ENCODE measurements around the genes HRK and NOS1.

DNA sequence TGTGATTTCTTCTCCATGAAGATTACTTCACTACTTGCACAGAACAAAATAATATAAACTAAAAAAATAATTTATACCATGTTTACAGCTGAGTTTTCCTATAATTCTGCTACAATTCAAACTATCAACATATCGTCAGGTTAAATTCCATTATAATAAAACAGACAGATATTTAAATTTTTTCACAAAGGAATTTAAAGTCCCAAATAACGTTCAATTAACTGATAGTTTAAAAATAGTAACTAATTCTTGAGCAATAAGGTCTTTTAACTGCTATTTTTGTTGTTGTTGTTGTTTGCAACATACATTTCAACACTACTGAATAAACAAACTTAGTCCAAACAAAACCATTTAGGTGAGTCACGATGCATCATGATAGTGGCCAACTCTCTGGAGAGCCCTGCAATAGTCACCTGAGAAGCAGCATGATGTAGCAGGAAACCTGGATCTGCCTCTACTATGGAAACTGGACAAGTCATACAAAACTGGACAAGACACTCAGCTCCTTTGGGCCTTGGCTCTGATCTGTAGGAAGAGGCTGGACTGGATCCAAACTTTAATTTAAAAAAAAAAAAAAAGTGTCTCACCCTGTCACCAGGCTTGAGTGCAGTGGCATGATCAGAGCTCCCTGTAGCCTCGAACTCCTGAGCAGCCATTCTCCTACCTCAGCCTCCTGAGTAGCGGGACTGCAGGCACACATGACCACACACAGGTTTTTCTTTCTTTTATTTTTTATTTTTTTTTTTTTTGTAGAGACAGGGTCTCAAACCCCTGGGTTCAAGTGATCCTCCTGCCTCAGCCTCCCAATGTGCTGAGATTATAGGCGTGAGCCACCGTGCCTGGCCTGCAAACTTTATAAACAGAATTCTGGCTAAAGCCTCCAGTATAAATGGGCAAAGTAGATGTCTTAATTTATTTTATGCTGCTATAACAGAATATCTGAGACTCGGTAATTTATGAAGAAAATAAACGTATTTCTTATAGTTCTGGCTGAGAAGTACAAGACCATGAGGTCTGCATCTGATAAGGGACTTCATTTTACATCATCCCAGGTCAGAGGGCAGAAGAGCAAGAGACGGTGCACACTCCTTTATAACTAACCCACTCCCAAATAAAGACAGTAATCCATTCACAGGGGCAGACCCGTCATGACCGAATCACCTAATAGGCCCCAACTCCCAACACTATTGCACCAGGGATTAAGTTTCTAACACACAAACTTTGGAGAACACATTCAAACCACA is 117.0 kb downstream of the MED13L start:
- RRBS: no CpG with 5 or more reads among the region's 12 CpGs
CAGE:
- cytosol, long polyA plus RNA: no peak
- long polyA plus RNA: no peak
- nucleus, long polyA plus RNA: no peak

DNA sequence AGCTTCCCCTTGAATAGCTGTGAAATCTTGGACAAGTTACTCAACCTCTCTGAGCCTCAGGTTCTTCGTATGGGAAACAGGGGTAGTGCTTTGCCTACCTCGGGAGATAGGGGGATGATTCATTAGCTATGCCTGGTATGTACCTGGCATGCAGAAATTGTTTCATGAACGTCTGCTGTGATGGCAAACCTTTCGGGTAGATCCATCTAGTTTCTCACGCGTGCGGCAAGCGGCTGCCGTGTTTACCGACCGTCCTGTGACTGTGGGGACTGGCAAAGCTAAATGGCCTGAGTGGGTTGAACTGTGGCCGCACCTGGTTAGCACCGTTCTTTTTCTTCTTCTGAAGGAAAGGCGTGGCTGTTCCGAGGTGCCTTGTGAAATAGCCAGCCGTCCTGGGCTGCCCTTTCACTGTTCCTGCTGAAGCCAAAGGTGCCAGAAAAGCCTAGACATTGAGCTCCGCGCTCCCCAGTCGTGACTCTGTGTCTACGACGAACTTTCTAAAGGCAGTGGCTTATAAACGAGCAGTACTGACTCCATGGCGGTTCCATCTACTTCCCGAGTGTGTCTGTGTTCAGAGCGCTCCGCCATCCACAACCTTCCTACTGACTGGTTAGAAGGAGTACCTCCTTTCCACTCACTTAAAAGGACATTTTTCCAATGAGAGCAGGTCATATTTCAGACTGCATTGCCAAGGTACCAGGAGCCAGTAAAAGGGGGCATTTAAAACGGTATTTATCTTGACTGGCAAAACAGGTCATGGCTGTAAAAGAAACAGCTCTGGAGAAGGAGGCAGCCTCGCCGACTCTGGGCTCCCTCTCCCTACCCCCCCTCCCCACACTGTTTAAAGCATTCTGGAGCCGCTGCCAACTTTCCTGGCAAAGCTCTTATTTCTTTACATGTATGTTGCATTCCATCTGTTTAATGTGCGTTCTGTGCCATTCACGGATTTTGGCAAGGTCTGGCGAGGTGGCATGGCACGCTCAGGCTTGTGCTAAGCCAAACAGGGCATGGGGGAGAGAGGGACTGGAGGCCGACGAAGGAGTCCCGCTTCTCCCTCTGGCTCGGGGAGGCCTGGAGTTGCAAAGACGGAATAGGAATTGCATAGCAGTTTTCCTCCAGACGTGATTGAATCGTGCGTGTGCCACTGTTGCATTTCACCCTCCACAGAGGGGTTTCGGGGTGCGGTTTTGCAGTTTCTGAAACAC is 40.9 kb upstream of the MED13L start:
- RRBS: no CpG with 5 or more reads among the region's 44 CpGs
CAGE:
- cytosol, long polyA plus RNA: no peak
- long polyA plus RNA: no peak
- nucleus, long polyA plus RNA: no peak

GRCh38 chr12:116384966-116385235 is 107.4 kb upstream of the MED13L start:
CAGE:
- cytosol, long polyA plus RNA: no peak
- long polyA plus RNA: no peak
- nucleus, long polyA plus RNA: no peak

- RRBS: no CpG with 5 or more reads among the region's 28 CpGs
CAGE:
- cytosol, long polyA plus RNA: no peak
- long polyA plus RNA: no peak
- nucleus, long polyA plus RNA: no peak
Measured at GRCh38 chr12:116508618-116509298, 50.4 kb upstream of the MAP1LC3B2 start.

GRCh38 chr12:116539139-116539658 is 20.0 kb upstream of the MAP1LC3B2 start:
- RRBS: no CpG with 5 or more reads among the region's 4 CpGs
CAGE:
- cytosol, long polyA plus RNA: no peak
- long polyA plus RNA: no peak
- nucleus, long polyA plus RNA: no peak

DNA sequence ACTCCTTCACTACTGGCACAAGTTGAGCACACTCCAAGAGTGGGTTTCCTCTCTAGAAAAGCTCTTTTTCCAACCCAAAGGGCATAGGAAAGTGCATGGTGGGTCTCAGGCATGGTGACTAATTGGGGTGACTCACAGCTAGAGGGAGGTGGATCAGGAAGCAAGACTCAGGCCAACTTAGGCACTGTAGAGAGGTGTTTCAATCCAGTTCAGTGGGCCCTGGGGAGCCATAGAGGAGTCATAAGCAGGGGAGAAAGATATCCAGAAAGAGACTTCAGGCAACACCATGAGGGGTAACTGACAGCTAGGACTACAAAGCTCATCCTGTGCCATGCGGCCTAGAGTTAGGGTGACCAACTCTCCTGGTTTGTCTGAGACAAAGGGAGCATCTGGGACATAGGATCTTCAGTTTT is 42.4 kb downstream of the MAP1LC3B2 start:
- RRBS: no CpG with 5 or more reads among the region's 1 CpG
CAGE:
- cytosol, long polyA plus RNA: no peak
- long polyA plus RNA: no peak
- nucleus, long polyA plus RNA: no peak

GRCh38 chr12:116693164-116693758 is 44.6 kb downstream of the SPRING1 start:
- RRBS: no CpG with 5 or more reads among the region's 16 CpGs
CAGE:
- cytosol, long polyA plus RNA: no peak
- long polyA plus RNA: no peak
- nucleus, long polyA plus RNA: no peak

- RRBS: no CpG with 5 or more reads among the region's 18 CpGs
CAGE:
- cytosol, long polyA plus RNA: start-site peak on the plus strand at chr12:116759942-116759974, 34 reads
- long polyA plus RNA: start-site peak on the plus strand at chr12:116759909-116759974, 39 and 38 reads in 2 replicates
- nucleus, long polyA plus RNA: start-site peak on the plus strand at chr12:116759890-116759971, 67 reads
Measured at GRCh38 chr12:116759679-116760336, 21.7 kb downstream of the RNFT2 start.

DNA sequence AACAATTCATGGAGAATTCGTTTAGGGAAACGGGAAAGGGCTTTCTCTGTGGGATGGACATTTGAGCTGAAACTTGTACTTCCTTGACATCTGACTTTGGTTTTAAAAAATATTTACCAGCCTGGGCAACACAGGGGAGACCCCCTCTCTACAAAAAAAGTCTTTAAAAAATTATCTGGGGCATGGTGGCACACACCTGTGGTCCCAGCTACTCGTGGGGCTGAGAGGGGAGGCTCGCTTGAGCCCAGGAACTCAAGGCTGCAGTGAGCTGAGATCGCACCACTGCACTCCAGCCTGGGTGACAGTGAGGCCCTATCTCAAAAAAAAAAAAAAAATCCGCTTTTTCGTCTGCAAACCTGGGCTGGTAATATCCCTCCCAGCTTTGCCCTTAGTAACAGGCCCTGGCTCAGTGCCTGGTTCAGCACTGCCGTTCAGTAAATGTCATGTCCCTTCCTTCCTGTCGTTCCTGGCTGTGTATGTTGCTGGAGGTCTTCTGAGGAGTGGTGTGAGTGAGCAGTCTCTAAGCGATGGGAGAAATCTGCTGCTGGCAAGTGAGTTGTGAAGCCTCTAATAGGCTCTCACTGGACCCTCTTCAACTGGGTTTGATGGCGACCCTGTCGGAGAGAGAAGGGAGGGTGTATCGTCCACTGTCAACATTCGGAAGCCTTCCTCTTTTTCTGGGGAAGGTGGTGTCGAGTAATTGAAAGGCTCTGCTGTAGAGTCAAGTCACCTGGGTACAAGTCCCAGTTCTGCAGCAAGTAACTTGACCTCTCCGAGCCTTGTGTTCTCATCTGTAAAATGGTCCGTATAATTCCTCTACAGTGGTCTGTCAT is 63.0 kb downstream of the HRK start:
- RRBS: no CpG with 5 or more reads among the region's 17 CpGs
CAGE:
- cytosol, long polyA plus RNA: no peak
- long polyA plus RNA: no peak
- nucleus, long polyA plus RNA: no peak

- RRBS: under 1% methylated on average over 59 of the region's 111 CpGs
CAGE:
- cytosol, long polyA plus RNA: no peak
- long polyA plus RNA: start-site peak on the minus strand at chr12:116881201-116881326, 18 and 8 reads in 2 replicates
- nucleus, long polyA plus RNA: start-site peak on the minus strand at chr12:116881196-116881265, 6 reads
Measured at GRCh38 chr12:116880736-116881736, at the start of gene HRK. Gene HRK (minus strand): TSS chr12:116881441.

DNA sequence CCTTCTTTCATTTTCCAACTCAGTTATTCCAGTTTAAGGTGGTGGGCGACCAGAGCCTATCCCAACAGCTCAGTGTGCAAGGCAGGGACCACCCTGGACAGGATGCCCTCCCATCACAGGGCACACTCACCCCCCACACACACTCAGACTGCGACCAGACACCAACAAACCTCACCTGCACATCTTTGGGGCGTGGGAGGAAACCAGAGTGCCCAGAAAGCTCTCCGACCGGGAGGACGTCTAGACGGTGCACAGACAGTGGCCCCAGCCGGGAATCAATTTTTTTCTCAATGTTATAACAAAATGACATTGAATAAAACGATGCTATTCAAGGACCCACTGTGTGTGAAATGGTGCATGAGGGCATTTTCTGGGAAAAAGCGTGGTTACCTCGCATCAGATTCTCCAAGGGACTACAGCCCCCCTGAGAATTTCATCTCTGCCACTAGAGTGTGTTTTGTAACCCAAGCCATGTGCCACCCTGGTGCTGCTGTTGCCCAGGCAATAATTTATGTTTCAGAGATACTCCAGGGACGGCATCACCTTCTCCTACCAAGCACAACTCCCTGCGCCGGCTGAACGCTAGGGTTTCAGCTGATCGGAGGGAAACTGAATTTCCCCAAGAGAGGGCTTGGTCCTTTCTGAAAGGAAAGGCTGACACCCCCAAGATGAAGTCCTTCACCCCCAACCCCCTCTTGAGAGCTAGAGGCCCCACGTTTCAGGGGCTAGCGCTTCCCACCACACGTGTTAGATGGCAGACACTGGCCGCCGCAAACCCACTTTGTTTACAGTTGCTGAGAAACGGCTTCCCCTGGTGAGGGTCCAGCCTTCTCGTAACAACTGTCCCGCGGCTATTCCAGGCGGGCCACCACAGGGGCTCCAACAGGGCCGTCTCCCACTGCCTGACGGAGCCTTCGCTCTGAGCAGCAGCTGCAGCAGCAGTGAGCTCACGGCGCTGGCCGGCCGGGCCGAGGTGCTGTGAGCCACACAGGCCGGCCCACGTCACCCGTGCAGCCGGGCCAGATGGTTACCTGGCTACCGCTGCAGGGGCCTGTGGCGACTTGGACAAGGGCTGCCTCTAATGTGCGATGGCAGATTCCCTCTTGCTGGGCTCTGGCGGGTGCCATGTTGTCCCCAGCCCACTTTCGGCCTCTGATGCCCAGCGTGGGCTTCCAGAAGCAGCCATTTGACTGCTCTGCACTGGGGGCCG is 66.6 kb downstream of the TESC start:
- RRBS: no CpG with 5 or more reads among the region's 45 CpGs
CAGE:
- cytosol, long polyA plus RNA: no peak
- long polyA plus RNA: no peak
- nucleus, long polyA plus RNA: no peak

GRCh38 chr12:117033491-117034392 is 65.5 kb downstream of the TESC start:
- RRBS: no CpG with 5 or more reads among the region's 23 CpGs
CAGE:
- cytosol, long polyA plus RNA: no peak
- long polyA plus RNA: no peak
- nucleus, long polyA plus RNA: no peak

DNA sequence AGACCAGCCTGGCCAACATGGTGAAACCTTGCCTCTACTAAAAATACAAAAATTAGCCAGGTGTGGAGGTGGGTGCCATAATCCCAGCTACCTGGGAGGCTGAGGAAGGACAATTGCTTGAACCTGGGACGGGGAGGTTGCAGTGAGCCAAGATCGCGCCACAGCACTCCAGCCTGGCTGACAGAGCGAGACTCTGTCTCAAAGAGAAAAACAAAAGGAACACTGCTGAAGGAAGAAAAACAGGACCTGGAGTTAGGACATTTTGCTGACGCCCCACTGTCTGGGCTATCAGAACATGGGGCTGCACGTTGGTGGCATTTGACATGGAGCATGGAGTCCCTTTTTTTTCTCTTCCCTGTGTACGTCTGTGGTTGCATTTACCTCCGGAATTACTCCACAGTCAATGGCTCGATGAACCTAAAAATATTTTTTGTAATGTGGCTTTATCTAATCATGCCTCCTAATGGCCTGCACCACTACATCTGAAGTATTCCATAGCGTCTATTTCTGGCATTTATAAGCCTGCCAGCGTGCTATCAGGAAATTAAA is 30.8 kb downstream of the TESC start:
- RRBS: no CpG with 5 or more reads among the region's 11 CpGs
CAGE:
- cytosol, long polyA plus RNA: no peak
- long polyA plus RNA: no peak
- nucleus, long polyA plus RNA: no peak

DNA sequence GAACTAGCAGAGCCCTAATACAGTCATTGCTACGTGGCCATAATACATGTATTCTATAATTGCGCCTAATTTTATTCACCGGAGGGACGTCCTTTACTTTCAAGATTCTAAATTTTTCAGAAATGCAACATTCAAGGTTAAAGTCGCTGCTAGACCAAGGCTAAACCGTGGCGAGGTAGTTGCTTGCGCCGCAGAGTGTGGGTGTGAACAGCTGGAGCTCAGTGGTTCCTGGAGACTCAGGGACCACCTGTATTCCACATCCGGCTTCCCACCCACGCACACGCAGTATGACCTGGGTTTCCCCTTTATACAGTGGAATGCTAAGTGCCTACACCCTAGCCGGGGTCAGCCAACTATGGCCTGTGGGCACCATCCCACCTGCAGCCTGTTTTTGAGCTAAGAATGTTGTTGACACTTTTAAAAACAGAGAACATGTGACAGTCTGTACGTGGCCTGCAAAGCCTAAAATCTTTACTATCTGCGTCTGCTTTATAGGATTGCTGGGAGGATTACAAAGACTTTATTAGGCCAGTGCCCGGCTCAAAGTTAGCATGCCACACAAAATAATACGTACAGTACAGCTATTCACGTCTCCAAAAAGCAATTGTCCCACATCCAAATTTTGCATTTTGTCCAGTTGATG is 42.9 kb upstream of the TESC start:
- RRBS: 91% methylated on average over 4 of the region's 18 CpGs
CAGE:
- cytosol, long polyA plus RNA: no peak
- long polyA plus RNA: no peak
- nucleus, long polyA plus RNA: no peak

DNA sequence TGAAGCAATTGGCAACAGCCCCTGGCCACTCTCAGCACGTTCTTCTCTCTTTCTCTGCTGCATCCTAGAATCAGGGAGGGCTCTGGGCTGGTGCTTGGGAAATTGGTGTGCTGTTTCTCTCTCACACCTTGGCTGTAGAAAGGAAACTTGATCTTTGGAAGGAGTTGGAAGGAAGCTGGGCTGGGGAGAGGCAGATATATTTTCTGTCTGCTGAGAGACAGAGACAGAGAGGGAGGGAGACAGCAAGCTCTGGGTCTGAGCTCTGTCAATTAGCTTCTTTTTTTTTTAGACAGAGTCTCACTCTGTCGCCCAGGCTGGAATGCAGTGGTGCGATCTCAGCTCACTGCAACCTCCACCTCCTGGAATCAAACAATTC is 27.3 kb downstream of the NOS1 start:
- RRBS: no CpG with 5 or more reads among the region's 3 CpGs
CAGE:
- cytosol, long polyA plus RNA: no peak
- long polyA plus RNA: no peak
- nucleus, long polyA plus RNA: no peak

- RRBS: 1% methylated on average over 33 of the region's 95 CpGs
CAGE:
- cytosol, long polyA plus RNA: no peak
- long polyA plus RNA: no peak
- nucleus, long polyA plus RNA: start-site peak on the minus strand at chr12:117361324-117361340, 5 reads
Measured at GRCh38 chr12:117360883-117361846, at the start of gene NOS1. Gene NOS1 (minus strand): TSS chr12:117361626.

- RRBS: no CpG with 5 or more reads among the region's 10 CpGs
CAGE:
- cytosol, long polyA plus RNA: no peak
- long polyA plus RNA: no peak
- nucleus, long polyA plus RNA: no peak
Measured at GRCh38 chr12:118346904-118348056, 25.4 kb downstream of the TAOK3 start.

GRCh38 chr12:118357149-118358124 is 15.3 kb downstream of the TAOK3 start:
- RRBS: no CpG with 5 or more reads among the region's 7 CpGs
CAGE:
- cytosol, long polyA plus RNA: no peak
- long polyA plus RNA: no peak
- nucleus, long polyA plus RNA: no peak

- RRBS: 1% methylated on average over 3 of the region's 21 CpGs
CAGE:
- cytosol, long polyA plus RNA: no peak
- long polyA plus RNA: no peak
- nucleus, long polyA plus RNA: no peak
Measured at GRCh38 chr12:118373015-118373368, 285 bp upstream of the TAOK3 start.

DNA sequence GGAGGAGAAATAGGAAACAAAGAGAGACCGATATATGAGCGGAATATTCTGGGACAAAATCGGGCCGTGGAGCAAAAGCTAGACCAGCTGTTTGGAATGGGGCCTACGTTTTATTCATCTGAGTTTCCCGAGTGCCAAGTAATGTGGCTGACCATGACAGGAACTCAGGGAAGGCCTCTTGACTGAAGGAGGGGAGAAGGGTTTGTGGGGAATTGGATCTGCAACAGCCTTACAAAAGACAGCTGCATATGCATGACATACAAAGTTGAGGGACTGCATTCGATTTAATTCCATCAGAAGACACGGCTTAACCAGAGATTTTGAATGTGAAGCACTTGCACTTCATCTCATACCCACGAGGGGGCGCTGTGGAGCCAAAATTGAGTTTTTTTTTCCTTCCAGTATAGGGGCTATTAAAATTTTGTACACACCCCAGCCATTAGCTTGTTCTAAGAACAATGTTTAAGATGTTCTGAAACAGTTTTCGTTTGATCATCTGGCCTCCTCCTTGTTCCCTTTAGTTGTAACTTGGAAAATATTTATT is 1.4 kb downstream of the SUDS3 start:
- RRBS: no CpG with 5 or more reads among the region's 11 CpGs
CAGE:
- cytosol, long polyA plus RNA: no peak
- long polyA plus RNA: no peak
- nucleus, long polyA plus RNA: no peak